ENCODE measurements around the genes THAP11, NUTF2 and LCAT.

- RAMPAGE, long total RNA = no peak
- RRBS = 80% methylated on average over 2 of the region's 18 CpGs
Measured at GRCh38 chr16:67685385-67686262, 19.0 kb downstream of the C16orf86 start.

DNA sequence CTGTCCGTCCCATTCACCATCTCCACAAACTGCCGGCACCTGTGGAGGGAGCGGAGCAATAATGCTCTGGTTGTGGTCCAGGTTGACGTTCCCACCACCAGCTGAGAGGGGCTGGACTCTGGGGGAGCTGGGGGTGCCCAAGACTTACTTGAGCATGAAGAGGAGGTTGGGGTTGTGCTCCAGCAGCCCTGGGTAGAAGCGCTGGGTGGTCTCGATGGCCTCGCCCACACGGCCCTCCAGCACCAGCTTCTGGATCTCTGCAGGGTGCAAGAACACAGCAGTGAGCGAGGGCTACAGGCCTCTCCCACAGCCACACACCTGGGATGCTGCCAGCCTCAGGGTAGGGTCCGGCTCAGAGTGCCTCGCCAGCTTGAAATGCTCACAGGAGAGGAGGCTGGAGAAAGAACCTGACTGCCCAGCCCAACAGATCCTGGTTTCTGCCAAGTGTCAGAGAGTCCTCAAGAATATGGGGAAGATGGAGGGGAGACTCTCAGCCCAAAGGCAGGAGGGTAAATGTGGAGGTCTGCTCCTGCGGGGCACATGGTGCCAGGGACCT, 10.8 kb upstream of the GFOD2 start:
- RAMPAGE, long total RNA = no peak
- RRBS = no CpG with 5 or more reads among the region's 12 CpGs

- RAMPAGE, long total RNA = no peak
- RRBS = no CpG with 5 or more reads among the region's 9 CpGs
Measured at GRCh38 chr16:67829852-67830541, 12.1 kb upstream of the THAP11 start.

DNA sequence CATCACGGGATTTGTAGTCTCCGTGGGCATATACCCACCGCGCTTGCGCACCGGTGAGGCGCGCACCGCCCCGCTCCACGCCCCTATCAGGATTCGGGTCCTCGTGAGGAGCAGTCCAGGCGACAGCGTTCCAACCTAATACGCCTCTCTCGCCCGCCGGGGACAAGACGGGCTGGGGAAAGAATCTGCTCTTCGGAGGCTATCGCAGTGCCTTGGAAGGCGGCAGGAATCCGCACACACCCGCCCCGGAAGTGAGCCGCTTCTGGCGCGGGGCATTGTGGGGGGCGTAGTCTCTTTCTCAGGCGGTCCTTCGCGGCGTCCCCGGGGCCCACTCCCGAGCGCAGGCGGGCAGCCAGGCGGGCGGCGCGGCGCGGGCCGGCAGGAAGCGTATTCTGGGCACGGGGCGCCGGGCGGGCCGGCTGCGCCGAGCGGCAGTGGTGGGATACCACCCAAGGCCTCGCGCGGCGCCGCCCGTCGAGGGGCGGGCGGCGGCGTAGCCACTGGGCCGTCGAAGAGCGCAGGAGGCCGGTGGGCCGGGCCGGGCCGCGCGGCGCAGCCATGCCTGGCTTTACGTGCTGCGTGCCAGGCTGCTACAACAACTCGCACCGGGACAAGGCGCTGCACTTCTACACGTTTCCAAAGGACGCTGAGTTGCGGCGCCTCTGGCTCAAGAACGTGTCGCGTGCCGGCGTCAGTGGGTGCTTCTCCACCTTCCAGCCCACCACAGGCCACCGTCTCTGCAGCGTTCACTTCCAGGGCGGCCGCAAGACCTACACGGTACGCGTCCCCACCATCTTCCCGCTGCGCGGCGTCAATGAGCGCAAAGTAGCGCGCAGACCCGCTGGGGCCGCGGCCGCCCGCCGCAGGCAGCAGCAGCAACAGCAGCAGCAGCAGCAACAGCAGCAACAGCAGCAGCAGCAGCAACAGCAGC, at the start of gene THAP11:
TSS of gene THAP11 (plus strand) at position 324 of the 931 bp plus-strand sequence.
- RAMPAGE, long total RNA = no peak
- RRBS = 2% methylated on average over 55 of the region's 109 CpGs

GRCh38 chr16:67846294-67847070, at the start of gene NUTF2:
NUTF2 (plus strand) TSS chr16:67846933.
- RAMPAGE, long total RNA = start-site peak on the plus strand at chr16:67846881-67846973, 5,623 and 3,590 reads in 2 replicates
- RRBS = 3% methylated on average over 18 of the region's 57 CpGs

DNA sequence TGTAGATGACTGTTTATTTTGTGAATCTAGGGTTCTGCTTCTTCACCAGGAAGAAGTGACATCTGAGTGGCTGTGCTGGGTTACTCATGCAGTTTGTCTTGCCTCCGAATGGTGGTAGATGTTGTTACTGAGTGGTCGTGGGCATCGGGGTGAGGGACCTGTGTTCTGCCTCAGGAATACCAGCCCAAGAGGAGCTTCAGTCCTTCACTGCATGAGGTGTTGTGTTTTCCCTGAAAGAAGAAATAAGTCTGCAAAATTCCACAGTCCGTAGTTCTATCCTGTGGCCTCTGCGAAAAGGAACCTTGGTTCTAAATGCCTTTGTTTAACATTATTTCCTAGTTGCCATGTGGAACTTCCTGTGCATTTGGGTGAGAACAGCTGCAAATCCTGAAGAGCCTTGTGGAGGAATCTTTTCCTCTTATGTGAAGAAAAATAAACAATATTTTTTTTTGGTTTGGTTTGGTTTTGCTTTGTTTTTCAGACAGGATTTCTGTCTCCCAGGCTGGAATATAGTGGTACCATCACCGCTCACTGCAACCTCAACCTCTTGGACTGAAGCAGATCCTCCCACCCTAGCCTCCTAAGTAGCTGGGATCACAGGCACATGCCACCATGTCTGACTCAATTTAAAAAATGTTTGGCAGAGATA, 9.8 kb downstream of the PSKH1 start:
- RAMPAGE, long total RNA = no peak
- RRBS = no CpG with 5 or more reads among the region's 6 CpGs

DNA sequence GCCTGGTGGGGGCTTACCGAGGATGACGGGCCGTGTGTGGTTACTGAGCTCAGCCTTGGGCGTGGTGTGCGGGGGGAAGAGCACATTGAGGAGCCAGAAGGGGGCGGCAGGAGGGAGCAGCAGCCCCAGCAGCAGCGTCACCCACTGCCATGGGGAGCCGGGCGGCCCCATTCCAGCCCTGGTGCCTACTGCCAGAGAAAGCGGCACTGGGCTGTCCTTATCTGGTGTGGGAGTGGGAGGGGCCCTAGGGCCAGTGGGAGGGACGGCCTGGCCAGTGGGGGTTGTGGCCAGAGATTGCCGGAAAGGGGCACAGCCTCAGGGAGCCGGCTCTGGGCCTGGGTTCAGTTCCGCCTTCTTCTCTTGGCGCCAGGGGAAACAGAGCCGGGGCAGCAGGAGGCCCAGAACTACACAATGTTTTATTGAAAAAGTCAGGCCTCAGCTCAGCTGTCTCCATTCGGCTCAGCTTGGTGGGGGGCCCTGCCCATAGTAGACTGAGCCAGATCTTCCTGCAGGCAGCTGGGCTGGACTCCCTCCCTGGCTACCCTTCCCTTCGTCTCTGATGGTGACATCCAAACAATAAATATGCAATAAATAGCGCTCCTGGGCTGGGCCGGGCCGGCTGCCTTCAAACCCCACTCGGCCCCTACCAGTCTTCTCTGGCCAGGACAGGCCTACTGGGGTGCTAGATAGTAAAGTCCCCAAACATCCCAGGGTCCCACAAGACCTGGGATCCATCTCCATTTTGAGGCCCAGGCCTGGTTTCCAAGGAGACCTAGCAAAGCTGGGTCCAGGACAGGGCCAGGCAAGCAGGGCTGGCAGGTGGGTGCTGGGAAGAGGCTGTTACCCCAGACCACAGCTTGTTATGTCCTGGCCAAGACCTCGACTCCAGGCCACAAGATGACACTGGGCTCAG, at the start of gene LCAT:
TSS of gene LCAT (minus strand) at position 190 of the 913 bp plus-strand sequence.
- RAMPAGE, long total RNA = no peak
- RRBS = 37% methylated on average over 4 of the region's 23 CpGs

- RAMPAGE, long total RNA = no peak
- RRBS = no CpG with 5 or more reads among the region's 9 CpGs
Measured at GRCh38 chr16:67958400-67959289, 9.8 kb downstream of the SLC12A4 start.

DNA sequence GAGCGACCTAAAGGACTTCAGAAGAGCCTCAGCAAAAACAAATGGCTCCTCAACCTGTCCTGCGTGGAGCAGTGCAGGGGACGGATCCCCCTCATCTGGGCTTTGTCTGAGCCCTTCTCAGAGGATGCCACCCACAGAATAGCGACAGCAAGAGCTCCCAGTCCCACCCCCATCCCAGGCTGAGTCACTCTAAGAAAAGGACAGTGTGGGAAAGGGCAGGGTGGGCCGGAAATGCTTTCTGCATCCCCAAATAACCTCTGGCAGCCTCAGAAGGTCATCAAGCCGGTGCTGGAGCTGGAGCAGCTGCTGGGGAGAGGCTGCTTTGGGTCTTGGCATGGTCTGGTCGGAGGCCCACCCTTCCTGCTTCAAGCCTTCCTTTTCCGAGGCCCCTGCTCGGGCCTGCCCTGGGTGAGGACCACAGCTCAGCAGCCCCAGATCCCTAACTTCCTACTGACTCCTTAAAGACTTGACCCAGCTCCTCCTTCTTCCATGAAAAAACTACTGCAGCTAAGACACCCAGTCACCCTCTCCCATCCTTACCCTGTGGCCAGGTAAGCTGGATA, 8.8 kb downstream of the SLC12A4 start:
- RAMPAGE, long total RNA = no peak
- RRBS = 12% methylated on average over 2 of the region's 9 CpGs

GRCh38 chr16:67963556-67964817, 4.5 kb downstream of the SLC12A4 start:
- RAMPAGE, long total RNA = no peak
- RRBS = 29% methylated on average over 5 of the region's 40 CpGs

GRCh38 chr16:67987227-67988138, 7.2 kb upstream of the DPEP3 start:
- RAMPAGE, long total RNA = no peak
- RRBS = no CpG with 5 or more reads among the region's 13 CpGs

- RAMPAGE, long total RNA = no peak
- RRBS = no CpG with 5 or more reads among the region's 4 CpGs
Measured at GRCh38 chr16:67999946-68000378, 678 bp upstream of the DPEP2 start.

DNA sequence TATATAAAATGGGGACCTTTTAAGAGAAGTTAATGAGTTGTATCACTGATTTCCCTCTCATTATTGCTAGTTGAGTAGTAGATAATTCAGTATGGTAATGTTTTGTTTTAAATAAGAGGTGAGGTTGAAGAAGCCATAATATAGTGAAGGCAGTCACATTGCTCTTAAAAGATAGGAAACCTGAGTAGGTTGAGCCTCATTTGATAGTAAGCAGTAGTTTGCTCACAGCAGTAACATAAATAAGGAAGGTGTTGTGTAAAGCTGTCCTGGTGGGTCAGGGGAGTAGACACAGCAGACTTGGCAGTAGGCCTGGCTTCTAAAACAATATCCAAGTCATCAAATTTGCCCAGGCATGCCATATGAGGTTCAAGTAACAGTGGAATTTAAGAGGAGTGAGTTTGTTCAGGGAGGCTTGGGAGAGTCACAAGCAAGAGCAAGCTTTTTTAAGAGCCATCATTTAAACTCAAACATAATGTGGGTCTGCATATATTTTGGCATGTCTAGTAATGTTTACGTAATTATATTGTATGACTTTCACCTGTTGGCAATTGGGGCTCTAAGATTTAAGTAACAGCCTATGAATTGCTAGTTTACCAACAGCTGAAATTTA, 6.5 kb downstream of the NFATC3 start:
- RAMPAGE, long total RNA = no peak
- RRBS = no CpG with 5 or more reads among the region's 1 CpG

- RAMPAGE, long total RNA = no peak
- RRBS = no CpG with 5 or more reads among the region's 4 CpGs
Measured at GRCh38 chr16:68226350-68227223, 9.3 kb downstream of the ESRP2 start.

GRCh38 chr16:68233256-68233938, 2.5 kb downstream of the ESRP2 start:
- RAMPAGE, long total RNA = no peak
- RRBS = no CpG with 5 or more reads among the region's 5 CpGs

DNA sequence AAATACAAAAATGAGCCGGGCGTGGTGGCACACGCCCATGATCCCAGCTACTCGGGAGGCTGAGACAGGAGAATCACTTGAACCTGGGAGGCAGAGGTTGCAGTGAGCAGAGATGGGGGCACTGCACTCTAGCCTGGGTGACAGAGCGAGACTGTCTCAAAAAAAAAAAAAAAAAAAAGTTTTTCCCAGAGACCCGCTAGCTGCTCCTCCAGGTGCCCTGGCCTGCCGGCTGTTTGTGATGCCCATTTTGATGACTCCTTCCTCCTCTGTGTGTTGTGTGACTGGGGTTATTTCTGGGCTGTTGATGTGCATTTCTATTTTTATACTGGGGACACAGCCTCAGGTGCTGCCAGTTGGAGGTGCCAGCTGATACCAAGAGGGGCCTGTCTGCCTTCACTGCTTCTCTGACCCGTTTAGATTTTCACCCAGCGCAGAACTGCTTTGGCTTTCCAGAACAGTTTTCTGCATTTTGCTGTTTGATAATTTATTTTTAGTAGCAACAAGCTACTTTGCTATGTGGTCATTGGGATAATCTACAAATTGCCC, 6.6 kb downstream of the PLA2G15 start:
- RAMPAGE, long total RNA = no peak
- RRBS = no CpG with 5 or more reads among the region's 9 CpGs

- RAMPAGE, long total RNA = no peak
- RRBS = no CpG with 5 or more reads among the region's 2 CpGs
Measured at GRCh38 chr16:68267653-68268119, 3.4 kb downstream of the SLC7A6 start.

DNA sequence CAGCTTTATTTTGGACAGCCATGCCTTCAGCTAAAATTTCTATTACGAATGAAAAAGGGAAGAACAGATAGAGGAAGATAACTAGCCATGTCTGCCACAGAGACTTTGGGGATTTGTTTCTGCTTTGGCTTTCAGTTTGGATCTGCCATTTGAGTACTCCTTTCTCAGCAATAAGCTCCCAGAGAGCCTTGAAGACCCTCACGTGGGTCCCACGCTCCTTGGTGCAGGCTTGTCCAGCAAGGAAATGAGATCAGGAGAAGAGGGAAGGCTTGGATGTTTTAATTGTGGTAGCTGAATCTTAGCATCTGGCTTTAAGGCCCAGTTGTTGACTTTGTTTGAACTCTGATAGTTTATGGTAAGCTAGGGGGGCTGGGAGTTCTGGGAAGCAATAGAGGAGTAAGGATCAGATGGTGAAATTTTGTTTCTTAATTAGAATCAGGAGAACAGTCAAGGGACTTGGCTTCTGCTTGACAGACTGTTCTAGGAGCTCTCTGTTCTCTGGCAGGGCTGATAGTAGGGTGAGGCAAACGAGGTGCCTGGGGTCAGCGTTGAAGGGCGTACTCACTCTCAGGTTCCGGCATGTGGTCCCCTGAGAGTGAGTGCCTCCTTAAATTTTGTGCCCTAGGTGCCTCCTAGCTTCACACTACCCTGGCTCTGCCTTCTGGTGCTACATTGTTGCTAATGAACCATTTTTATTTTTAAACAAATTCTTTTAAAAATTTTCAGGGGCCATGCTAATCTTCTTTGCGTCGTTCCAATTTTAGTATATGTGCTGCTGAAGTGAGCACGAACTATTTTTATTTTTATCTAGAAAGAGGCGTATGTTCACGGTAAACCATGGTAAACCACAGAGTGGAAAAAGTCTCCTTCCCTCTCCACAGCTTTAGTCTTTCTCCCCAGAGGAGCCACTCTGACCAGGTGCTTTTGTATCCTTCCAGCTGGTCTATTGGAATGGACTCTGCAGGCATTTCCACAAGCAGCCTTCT, 19.5 kb downstream of the SLC7A6 start:
- RAMPAGE, long total RNA = no peak
- RRBS = no CpG with 5 or more reads among the region's 12 CpGs

DNA sequence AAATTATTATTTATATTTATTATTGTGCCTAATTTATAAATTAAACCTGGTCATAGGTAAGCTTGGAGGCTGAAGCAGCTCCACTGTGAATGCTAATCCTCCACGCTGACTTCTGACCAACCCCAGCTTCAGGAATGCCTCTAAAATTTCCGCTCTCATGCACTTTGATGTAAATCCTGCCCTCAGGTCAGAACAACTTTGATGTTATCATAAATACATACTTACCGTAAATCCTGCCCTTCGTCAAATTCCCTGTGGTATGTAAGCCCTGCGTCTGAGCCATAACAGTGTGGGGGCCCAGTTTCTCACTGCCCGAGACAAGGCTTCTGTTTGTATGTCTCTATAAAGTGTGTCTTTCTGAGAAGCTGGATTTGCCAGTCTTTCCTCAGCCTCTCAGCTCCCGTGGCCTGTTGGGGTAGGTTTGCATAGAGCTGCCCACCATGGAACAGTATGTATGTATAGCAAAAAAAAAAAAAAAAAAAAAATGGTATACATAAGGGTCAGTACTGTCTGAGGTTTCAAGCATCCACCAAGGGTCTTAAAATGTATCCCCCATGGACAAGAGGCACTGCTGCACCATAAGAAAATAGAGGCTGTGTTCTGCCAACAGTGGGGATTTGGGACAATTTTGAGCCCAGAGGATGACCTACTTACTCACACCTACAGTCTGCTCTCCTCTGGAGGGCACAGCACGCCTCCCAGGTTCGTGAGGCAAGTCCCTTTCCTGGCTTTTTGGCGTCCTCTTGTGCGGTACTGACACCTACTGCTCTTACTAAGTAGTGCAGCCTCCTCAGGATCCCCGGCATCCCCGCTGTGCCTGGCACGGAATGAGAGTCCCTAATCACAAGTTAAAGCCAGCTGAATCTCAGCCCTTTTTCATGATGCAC, 17.5 kb downstream of the PRMT7 start:
- RAMPAGE, long total RNA = no peak
- RRBS = no CpG with 5 or more reads among the region's 14 CpGs

DNA sequence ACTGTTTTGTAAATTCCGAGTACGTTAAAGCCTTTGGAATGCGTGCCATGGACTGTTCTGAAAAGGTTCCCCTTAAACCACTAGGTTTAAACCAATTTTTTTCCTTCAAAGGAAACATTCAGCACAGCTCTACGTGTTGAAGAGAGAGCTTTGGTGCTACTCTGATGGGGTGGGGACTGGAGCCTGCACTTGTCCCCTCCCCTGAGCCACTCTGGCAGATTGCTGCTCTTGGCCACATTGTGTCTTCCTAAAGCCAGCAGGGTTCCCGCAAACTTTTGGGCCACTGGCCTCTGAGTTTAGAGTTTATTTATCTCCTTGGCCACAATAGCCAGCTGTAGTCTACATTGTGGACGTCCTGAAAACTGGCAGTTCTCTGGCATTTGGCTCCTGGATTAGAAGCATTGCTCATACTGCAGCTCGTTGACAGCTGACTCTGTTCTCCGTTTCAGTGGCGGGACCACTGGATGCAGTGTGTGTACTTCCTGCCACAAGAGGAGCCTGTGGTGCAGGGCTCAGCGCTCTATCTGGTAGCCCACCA, 34.5 kb downstream of the PRMT7 start:
- RAMPAGE, long total RNA = no peak
- RRBS = no CpG with 5 or more reads among the region's 10 CpGs